HGPS cell (cell line): ENCODE results near the genes NR3C2 and SH3D19.

- RRBS: no CpG with 5 or more reads among the region's 3 CpGs
These were observed 3.0 kb downstream of the NR3C2 start for GRCh38 chr4:148439301-148439589.

DNA sequence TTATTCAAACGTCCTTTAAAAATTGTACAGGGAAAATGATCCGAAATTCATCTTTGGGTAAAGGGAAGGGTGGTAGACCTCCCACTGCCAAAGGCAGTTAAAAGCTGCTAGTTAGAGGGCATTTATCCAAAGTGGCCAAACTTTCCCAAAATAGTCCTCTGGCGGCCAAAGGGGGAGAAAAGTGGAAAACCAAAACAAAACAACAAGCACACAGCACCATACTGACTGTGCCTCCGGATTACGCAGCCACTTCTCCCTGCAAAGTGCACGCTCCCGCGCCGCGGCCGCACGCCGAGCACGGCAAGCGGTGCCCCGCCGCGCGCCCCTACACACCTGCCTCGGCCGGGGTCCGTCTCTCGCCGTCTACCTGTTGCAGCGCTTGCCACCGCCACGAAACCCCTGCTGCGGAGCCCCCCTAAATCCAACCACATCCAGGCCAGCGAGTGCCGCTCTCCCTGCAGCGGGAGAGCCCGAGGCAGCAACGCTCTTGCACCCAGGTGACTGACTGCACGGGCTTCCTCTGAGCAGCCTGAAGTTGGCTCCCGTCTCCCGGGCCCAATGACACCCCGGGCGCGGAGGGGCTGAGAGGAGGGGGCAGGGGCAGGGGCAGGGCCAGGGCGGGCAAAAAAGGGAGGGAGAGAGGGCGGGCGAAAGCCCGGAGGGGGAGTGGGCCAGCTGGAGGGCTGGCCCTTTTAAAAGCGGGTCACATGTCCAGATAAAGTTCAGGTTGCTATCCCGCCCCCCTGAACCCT is at the start of gene NR3C2:
TSS of gene NR3C2 (minus strand) at position 588 of the 752 bp plus-strand sequence.
- RRBS: under 1% methylated on average over 9 of the region's 45 CpGs

- RRBS: no CpG with 5 or more reads among the region's 5 CpGs
These were observed 340.0 kb upstream of the NR3C2 start for GRCh38 chr4:148782191-148782650.

DNA sequence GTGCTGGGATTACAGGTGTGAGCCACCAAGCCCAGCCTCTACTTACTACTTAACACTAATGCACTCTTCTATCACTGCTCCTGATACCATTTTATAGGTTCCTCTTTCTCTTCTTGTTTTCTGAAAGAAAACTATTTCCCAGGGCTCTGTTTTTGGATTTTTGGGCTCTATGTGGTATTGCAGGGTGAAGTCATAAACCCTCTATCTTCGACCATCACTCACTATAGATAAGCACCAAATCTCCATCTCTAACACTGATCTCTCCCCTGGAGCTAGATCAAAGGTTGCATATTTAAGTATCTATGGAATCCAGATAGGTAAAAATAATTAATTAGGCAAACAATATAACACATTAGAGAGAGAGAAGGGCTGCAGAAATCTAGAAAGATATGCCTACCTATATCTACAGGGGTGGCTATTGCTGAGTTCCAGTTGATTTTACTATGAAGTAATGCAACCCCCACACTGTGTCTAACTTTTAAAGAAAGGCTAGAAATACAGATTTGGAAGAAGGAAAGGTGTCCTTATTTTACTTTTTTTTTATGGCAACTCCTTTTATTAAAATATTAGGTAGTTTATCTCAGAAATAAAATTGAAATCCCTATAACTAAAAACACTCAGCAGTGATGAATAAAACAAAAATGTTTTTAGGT is 206.1 kb upstream of the MAB21L2 start:
- RRBS: no CpG with 5 or more reads among the region's 1 CpG

DNA sequence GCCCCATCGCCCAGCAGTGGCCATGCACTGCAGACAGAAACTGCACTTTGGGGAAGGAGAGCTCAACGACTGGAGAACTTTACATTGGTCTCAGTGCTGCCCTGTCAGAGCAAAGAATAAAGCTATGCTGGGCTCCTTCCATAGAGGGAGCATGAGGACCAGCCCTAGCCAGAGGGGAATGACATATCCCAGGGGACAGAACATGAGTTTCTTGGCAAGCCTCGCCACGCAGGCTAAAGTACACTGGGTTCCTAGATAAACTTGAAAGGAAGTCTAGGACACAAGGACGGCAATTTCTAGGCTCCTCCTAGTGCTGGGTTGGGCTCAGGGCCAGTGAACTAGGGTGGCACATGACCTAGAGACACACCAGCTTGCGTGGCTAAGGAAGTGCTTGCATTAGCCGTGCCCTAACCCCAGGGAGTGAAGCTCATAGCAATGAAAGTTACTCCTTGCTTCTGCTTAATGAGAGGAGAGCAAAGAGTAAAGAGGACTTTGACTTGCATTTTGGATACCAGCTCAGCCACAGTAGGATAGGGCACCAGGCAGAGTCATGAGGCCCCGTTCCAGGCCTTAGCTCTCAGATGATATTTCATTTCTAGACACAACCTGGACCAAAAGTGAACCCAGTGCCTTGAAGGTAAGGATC is 141.0 kb downstream of the MAB21L2 start:
- RRBS: no CpG with 5 or more reads among the region's 8 CpGs

- RRBS: no CpG with 5 or more reads among the region's 7 CpGs
These were observed 140.8 kb downstream of the LRBA start for GRCh38 chr4:150874126-150874867.

DNA sequence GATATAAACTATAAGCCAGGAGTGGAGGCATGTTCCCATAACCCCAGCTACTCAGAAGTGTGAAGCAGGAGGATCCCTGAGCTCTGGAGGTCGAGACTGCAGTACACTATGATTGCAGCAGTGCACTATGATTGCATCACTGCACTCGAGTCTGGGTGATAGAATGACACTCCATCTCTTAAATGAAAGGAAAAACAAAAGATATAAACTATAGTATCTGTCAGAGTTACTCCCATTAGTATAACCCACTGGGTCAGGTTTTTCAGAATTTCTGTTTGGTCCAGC is 47.6 kb downstream of the RPS3A start:
- RRBS: no CpG with 5 or more reads among the region's 2 CpGs

DNA sequence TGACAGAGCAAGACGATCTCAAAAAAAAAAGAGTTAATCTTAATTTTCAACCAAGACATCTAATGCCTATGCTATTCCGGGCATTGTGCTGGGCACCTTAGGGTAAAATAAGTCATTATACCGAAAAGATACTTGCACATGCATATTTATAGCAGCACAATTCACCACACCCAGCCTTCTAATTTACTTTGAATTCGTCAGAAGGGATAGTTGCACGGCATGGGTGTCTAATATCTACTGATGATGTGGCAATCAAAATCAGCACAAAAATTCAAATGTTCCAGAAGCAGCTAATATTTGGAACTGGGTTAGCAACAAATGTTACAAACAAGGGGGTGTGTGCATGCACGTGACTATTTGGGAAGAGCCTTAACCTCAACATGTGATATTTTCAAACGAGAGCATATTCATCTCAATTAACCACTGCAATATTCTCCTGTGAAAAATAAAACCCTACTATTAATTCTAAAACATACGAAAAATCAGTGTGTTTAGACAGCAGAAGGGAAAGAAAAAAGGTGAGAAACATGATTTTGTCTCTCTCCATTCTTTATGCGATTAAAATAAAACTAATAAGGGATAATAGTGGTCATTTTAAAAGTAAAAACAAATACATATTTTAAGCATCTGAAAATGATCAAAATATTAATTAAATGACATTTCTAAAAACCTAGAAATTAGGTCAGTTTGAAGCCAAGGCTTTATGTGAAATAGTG is 79.6 kb upstream of the PRSS48 start:
- RRBS: no CpG with 5 or more reads among the region's 9 CpGs

- RRBS: no CpG with 5 or more reads among the region's 4 CpGs
These were observed 70.3 kb upstream of the PRSS48 start for GRCh38 chr4:151206560-151207154.

GRCh38 chr4:151325400-151326203 is at the start of gene SH3D19:
TSS of gene SH3D19 (minus strand) at chr4:151325605.
- RRBS: 1% methylated on average over 19 of the region's 54 CpGs

DNA sequence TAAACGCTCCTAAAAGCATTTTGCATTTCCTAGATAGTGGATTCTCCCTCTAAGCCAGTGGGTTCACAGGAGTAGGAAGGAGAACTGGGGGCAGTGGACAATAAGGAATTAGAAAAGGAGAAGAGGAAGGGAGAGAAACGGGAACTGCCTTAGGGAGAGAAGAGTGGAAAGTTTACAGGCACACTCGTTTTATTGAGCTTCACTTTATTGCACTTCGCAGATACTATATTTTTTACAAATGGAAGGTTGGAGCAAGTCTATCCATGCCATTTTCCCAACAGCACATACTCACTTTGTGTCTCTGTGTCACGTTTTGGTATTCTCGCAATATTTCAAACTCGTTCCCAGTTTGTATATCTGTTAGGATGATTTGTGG is 22.6 kb upstream of the SH3D19 start:
- RRBS: no CpG with 5 or more reads among the region's 7 CpGs

GRCh38 chr4:151409968-151410435 is 1.0 kb downstream of the FHIP1A start:
- RRBS: no CpG with 5 or more reads among the region's 6 CpGs

GRCh38 chr4:151655465-151655868 is 105.3 kb downstream of the GATB start:
- RRBS: no CpG with 5 or more reads among the region's 7 CpGs

DNA sequence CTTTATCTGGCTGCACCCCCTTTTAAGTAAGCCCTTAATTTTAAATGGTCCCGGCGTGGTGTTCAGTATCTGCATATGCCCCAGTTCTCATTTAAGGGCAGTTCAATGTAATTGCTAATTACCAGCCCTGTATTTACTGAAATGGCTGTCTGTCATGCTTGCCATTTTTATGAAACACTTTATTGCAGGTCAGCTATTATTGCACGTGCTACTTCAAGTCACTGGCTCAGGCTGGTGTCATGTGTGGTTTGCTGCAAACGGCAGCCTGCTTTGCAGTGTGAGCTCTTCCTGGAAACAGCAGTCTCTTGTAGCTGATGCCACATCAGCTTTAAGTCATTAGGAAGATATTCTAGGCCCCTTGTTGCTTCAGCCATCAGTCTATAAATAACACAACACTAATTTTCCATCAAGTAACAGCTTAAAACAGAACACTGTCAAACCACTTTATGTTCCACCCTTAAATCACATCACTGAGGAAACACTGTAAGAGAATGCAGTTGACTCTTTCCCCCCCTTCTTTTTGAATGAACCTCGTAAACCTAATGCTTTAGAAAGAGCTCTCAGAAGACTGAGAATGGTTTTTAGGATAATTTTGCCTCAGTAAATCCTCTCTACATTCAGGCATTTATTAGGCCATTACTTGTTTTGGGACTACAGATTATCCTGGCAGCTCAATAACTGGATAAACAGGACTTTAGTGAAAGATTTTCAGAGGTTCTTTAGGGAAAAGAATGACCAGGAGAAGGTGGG is 93.7 kb downstream of the GATB start:
- RRBS: no CpG with 5 or more reads among the region's 5 CpGs

DNA sequence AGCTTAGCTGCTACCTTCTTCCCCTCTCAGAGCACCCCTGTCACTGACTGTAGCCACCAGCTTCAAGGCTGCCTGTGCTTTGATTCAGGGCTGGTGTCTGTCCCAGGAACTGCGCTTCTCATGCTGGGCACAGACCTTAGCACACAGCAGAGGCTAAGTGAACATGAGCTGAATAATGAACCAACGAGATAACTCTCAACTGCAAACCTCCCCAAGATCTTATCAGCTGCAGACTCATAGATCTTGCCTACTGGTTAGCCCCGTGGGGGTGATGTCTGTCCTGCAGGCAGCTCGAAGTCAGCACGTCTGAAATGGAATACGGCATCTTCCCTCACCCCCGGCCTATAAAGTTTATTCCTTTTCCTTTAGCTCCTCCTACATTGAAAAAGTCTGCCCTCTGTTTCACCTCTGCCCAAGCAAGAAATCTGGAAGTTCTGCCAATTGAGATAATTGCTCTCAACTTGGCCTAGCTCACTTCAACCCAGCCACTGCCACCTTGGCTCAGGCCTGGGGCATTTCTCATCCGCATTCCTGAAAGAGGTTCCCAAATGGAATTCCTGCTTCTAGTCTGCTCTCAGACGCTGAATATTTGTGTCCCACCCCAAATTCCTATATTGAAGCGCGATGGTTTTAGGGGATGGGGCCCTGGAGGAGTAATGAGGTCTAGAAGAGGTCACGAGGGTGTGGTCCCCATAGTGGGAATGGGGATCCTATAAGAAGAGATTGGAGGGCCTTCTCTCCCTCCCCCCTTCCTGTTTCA is 73.6 kb downstream of the GATB start:
- RRBS: no CpG with 5 or more reads among the region's 12 CpGs

DNA sequence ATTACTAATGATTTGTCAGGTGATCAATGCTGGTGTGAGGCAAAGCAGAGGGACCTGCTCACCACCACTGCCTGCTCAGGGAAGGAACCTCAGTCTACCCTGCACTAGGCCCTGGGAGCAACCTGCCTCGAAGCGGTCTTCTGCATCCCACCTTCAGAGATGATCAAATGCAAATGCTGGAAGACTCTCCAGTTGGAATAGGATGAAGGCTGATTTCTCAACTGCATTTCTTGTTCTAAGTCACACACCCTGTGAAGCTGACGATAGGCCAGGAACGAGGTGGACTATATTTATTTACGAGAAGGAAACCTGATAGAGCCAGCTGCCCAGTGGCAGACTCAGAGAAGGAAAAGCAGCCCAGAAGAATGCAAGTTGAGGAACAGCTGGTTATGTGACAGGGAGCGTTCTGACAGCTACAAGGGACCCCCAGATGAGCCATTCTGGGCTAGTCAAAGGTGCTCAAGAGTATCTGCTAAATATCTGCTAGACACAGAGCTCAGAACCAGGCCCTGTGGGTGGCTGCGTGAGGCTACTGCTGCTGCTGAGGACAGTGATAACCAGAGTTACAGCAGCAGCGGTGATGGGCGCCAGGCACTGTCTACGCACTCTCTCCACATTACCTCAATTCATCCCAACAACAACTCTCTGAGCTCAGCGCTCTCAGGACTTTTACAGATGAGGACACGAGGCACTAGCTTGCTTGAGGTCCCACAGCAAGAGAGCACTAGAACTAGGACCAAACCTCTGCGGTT is 69.1 kb downstream of the GATB start:
- RRBS: no CpG with 5 or more reads among the region's 13 CpGs

DNA sequence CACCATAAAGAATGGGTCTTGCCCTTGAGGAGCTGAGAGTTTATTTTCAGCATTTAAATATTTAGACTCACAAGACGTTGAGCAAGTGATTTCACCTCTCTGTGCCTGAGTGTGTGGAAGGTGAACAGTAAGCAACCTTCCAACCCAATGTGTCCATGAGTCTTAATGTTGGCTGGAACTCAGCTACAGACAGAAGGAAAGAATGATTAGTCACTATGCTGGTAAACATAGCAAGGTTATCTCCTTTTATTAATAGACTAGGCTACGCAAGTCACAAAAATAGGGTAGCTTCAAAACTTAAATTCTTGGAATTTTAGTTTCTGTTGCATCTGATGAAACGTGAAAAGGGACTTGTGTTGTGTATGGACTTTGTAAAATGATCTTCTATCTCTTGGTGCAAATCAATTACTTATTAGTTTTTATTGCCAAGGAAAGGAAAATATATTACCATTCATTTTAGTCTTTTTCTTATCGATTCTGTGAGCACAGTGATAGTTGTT is 277.5 kb upstream of the GATB start:
- RRBS: no CpG with 5 or more reads among the region's 4 CpGs

GRCh38 chr4:152071832-152072589 is 311.2 kb upstream of the GATB start:
- RRBS: no CpG with 5 or more reads among the region's 9 CpGs

DNA sequence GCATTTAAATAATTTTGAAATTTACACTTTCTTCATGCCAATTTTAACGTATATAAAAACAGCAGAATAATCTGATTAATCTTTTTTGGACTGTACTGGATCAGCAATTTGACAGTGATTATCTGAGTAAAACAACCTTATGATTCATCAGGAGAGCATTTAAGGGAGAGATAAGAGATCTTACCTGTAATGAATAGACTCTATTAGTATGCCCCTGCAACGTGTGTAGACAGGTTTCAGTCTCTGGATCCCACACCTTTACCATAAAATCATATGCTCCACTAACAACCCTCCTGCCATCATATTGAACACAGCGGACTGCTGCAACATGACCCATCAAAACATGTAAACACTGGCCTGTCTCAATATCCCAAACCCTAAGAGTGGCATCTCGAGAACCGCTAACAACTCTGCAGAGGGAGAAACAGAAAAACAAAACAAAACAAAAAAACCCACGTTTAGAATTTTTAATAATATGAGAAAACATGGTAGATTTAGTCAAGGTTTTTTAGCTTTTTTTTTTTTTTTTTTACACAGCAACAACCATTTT is 210.0 kb downstream of the FBXW7 start:
- RRBS: no CpG with 5 or more reads among the region's 6 CpGs

GRCh38 chr4:152352479-152353117 is 183.3 kb downstream of the FBXW7 start:
- RRBS: 0% methylated on average over 1 of the region's 14 CpGs